ReNcell CX (cell line): ENCODE results near the gene SEPSECS.

GRCh38 chr4:23820719-23821276 lies 69.0 kb downstream of the PPARGC1A start:
- PRO-cap: no peak

DNA sequence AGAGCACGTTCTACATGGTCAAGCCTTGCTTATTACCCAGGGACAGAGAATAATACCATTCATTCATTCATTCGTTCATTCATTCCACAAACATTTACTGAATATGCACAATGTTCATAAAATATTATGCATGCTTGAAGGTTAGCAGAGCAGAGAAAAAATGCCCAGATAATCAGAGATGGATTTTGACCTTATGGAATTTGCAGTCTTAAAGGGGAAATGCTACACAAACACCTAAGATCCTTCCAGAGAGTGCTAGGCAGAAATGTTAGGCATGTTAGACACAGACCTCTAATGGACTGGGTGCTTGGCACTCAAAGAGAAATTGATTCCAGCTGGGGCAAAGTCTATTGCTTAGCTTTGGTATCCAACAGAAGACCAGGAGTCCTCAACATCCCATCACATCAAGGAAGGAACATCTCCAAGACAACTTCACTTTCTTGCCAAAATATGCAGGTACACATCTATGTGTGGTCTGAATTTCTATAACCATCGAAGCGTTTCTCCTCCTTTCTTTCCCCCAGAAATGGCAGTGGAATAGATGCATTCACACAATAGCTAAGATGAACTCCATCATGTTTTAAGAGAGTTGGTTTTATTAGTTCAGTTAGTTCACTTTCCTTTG lies 32.2 kb upstream of the PPARGC1A start:
- PRO-cap: no peak

DNA sequence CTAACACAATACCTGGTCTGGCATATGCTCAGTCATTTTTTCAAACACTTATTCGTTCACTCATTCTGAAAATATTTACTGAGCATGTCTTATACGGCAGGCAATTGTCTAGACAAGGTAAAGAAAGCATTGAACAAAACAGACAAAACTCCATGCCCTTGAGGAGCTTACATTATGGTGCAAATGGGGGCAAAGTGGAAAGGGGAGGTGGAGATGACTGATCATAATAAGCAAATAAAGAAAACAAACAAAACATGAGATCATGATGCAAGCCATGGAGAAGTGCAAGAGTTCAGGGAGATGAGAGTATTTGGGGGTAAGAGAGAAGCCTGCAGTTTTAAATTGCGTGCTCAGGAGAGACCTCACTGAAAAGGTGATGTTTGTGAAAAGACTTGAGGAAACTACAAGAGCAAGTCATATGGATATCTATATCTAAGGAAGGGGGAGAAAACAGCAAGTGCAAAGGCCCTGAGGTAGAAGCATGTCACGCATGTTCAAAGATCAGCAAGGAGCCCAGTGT lies 334.7 kb upstream of the PPARGC1A start:
- PRO-cap: no peak

DNA sequence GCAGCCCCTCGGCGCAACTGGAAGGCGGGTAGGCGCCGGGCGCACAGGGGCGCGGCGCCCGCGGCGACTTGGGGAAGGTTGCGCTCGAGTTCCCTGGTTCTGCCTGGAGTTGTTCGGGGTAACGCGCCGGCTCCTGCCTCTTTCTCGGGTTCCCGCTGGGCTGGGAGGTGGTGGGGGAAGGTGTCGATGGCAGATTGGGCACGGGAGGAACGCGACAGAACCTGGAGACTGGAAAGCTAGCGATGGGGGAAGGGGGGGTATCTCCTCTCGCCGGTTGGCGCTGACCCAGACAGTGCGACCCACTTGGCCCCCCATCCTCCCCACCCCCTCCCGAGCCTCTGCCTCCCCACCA lies 112.4 kb downstream of the DHX15 start:
- PRO-cap: no peak

GRCh38 chr4:24799762-24800334 lies 4.5 kb downstream of the SOD3 start:
- PRO-cap: no peak

DNA sequence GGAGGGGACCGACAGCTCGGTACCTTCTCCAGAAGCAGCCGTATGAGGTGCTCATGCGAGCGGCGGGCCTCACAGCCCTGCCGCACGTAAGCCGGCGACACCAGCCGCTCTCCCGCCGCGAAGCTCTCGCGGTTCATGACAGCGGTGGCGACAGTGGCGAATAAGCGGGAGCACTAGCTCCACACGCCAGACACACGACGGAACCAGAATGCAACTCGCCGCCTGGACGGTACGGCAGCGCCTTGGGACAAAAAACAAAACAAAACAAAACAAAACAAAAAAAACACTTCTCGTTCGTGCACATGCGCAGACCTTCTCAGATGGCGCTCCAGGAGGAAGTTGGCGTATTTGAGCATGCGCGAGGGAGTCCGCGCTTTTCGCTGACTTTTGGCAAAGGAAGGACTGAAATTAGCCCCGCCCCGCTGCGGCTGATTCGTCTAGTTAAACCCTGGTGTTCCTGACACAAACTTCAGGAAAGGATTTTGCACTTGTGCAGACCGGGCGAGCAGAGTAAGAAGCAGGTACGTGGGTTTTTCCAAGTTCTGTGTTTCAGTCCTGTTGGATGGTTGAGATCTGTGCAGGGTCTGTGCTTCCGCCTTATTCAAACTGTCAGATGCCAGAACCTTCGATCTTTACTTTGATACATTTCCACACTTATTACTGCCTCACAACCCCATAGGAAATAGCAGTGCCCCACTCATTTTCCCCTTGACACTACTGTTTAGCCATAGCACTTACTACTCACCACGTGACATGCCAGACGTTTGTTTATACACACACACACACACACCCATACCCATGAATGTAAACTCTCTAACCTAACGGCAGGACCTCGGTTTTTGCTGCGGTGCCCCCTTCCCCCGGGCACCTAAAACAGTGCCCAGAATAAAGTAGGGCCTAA lies at the start of gene SEPSECS:
Gene SEPSECS (minus strand): TSS at position 217 of the 901 bp plus-strand sequence.
- PRO-cap: unidirectional peak, minus-strand start at position 131 of the sequence; bidirectional peak, plus-strand start at position 499 of the sequence, minus-strand start at position 211 of the sequence

GRCh38 chr4:25235097-25235883 lies 1.5 kb downstream of the PI4K2B start:
- PRO-cap: no peak

DNA sequence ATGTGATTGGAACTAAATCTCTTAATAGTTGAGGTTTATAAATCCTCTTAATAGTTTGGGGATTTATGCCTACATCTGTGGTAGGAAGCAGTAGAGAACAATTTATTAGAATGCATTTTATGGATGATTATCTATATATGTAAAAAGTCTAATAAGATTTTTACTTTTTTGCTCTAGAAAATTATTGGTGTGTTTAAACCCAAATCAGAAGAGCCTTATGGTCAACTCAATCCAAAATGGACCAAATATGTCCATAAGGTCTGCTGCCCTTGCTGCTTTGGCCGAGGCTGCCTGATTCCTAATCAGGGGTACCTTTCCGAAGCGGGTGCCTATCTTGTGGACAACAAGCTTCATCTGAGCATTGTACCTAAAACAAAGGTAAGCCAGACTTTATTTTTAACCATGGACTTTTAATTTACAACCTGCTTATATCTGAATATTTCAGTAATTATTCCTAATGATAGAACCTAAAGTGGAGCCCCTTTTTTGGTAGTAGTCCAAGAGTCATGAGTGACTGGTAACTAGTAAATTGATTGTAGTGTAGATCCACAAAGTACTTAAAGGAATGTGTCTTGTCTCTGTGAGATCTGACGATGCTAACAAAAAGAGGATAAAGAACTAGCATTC lies 21.2 kb downstream of the PI4K2B start:
- PRO-cap: no peak

- PRO-cap: no peak
These were observed 18.9 kb downstream of the ZCCHC4 start for GRCh38 chr4:25331498-25331789.

GRCh38 chr4:25397944-25398883 lies 21.2 kb downstream of the ANAPC4 start:
- PRO-cap: no peak

DNA sequence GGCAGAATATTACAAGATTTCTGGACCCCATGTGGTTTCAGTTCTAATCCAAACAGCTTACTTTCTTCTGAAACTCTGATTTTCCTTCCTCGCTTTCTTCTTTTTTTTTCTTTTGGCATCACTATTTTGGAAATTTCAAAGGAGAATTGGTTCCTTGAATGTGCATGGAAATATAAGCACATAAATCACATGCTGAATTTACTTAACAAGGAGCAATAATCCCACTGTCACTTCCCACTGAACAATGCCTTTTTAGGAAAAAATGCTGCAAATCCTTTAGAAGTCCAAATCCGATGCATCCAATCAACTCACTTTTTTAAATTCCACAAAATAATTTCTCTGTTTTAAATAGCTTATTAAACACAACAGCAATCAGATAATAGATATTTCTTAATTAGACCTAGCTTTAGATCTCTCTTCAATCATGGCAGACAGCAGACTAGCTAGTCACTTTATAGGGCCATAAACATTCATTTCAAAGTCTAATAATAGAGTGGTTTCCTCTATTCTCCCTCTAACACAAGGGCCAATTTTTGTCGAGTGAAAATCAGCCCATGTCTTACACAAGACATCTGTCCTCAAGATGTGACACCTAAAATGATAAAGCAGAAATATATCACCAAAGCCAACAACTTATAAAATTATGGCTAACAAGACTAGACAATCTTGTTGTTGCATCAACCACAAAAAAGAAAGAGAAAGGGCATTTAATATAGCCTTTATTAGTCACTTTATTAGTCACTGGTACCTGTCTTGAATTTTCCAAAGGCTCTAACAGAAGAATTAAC lies 161.3 kb downstream of the SMIM20 start:
- PRO-cap: no peak

GRCh38 chr4:26150877-26151336 lies 169.9 kb upstream of the RBPJ start:
- PRO-cap: no peak

DNA sequence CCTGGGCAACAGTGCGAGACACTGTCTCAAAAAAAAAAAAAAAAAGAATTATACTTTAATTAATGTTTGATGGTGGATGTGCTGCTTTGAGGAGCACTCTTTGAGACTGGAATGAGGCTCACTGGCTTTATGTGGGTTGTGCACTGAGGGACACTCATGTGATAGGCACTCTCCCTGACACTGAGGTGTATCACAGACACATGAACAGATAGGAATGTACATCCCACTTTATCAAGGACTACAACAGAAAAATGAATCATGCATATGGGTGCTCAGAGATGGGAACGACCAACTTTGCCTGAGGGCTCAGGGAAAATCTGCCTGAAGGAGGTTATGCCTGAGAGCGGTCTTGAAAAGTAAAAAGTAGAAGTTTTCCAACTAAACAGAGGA lies 97.7 kb upstream of the RBPJ start:
- PRO-cap: no peak

- PRO-cap: no peak
These were observed 470 bp downstream of the TBC1D19 start for GRCh38 chr4:26584210-26584898.

DNA sequence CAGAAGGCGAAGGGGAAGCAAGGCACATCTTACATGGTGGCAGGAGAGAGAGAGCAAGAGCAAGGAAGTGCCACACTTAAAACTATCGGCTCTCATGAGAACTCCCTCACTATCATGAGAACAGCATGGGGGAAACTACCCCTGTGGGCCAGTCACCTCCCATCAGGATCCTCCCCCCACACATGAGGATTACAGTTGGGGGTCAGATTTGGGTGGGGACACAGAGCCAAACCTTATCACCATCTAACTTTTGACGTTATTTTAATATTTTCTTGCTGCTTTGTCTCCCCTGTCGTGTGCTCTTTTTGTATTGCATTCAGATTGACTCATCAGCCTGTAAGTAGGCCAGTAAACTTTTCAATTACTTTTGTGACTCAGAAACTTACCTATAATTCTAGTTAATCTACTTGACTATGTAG lies 18.1 kb downstream of the STIM2 start:
- PRO-cap: no peak

DNA sequence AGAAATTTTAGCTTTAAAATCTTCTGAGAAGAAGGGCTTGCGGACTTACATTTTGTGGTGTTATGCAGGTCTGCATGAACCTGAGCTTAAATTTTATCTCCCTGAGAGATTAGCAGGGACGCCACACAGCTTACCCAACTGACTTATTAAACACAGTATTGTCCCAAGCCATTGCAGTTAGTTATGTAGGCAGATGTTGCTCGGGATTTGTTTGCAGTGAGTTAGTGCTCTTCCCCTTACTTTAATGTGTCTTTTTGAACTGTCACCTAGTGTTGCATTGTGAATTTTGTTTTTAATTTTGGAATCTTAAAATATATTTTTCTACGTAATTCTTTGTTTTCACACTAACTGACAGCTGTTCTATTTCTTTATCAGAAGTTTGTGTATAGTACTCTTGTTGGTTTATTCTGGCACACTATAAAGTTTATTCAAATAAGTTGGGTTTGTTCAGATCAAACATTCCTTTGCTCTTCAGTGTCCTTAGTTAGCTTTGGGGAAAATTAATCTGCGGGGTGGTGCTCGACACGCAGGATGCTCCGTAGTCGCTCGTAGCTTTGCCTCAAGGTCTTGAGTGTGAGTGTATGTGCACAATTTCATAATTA lies 145.4 kb downstream of the STIM2 start:
- PRO-cap: no peak

- PRO-cap: no peak
These were observed 227.8 kb downstream of the STIM2 start for GRCh38 chr4:27088510-27088848.

GRCh38 chr4:27248521-27248961 lies 387.9 kb downstream of the STIM2 start:
- PRO-cap: no peak

DNA sequence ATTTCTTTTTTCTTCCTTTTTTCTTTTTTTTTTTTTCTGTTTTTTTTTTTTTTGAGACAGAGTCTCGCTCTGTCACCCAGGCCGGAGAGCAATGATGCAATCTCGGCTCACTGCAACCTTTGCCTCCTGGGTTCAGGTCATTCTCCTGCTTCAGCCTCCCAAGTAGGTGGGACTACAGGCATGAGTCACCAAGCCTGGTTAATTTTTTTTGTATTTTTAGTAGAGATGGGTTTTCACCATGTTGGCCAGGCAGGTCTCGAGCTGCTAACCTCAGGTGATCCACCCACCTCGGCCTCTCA lies 835.6 kb downstream of the STIM2 start:
- PRO-cap: no peak

- PRO-cap: no peak
These were observed 422.5 kb downstream of the PCDH7 start for GRCh38 chr4:31142489-31143203.